ENCODE measurements around the gene SAC3D1.

DNA sequence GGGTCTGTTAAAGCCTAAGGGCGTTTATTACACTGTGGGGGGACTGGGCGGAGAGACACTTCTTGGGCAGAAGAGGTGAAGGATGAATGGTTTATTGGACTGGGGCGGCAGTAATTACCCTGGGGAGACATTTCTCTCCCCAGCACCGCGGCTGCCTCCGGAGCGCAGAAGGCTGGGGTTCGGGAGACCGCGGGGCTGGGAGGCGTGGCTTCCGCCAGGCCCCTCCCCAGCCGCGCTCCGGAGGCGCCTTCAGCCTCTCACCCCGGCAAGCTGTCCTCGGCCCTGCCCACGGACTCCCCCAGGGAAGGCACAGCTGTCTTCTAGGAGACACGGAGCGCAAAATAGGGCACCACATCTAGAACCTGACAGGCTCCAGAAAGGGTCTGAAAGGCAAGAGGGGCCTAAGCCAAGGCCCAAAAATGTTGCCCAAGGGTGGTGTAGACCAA, 47.2 kb downstream of the SLC22A12 start:
- PRO-cap: unidirectional peak, minus-strand start at position 159 of the sequence
- RAMPAGE, long total RNA: no peak

- PRO-cap: bidirectional peak, plus-strand start at chr11:64643215, minus-strand start at chr11:64643119; bidirectional peak, plus-strand start at chr11:64643437, minus-strand start at chr11:64643335; bidirectional peak, plus-strand start at chr11:64643484, minus-strand start at chr11:64643540; unidirectional peak, minus-strand start at chr11:64643712; unidirectional peak, minus-strand start at chr11:64643743
- RAMPAGE, long total RNA: start-site peak on the minus strand at chr11:64643315-64643356, 9 reads
Measured at GRCh38 chr11:64642899-64644259, 52.4 kb downstream of the SLC22A12 start.

DNA sequence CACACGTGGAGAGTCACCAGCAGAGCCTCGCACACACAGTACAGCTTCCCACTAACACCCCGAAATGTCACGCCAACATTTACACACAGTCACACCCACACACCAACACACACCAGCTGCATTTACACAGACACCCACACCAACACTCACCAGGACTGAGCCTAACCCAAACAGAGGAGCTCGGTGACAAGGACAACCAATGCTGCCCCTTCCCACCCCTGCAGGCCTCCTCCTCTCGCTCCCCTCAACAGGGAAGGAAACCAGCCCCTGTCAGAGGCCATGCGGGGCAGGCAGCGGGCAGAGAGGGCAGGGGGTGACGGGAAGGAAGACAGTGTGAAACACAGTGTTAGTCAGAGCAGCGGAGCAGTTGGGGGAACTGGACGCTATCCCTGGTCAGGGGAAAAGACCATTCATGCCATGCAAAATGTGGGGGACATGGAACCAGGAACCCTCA, 47.1 kb downstream of the NRXN2 start:
- PRO-cap: no peak
- RAMPAGE, long total RNA: no peak

DNA sequence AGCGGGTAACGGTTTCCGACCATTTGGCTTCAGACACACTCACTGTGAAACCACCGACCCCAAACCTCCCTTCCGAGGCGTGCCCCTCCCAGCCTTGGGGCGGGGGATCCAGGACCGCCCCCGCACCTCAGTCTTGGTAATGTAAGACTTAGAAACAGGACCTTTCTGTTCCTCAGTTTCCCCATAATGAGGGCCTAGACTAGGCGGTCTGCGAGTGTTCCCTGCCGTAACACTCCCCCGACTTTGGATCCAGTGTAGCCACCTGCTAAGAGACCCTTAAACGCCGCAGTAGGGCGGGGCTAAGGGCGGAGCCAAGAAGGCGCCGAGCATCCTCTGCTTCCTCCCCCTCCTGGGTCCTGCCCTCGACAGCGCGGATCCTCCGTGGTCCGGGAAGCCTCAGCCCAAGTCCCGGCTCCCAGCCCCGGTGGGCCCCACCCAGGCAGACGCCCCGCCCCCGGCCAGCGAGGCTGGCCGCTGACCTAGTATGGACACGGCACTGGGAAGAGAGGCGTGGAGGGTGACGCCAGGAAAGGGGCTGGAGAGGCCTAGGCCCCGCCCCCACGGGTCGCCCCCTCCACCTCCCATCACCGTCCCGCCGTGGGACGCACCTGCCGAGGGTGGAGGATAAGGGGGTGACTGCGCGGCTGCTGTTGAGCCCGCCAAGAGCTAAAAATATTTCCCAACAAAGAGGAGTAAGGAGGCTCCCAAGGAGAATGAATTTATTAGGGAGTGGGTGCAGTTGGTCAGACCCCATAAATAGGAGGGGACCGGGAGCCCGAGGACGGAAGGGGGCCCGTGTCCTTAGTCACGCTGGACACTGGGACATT, 2.0 kb upstream of the RASGRP2 start:
- PRO-cap: bidirectional peak, plus-strand start at position 600 of the sequence, minus-strand start at position 370 of the sequence
- RAMPAGE, long total RNA: no peak

- PRO-cap: no peak
- RAMPAGE, long total RNA: start-site peak on the minus strand at chr11:64751356-64751955, 5 reads
Measured at GRCh38 chr11:64751232-64751914, 7.4 kb upstream of the RASGRP2 start.

GRCh38 chr11:64854214-64855373, 10.1 kb upstream of the CDC42BPG start:
- PRO-cap: no peak
- RAMPAGE, long total RNA: start-site peak on the minus strand at chr11:64854240-64855132, 61 reads

DNA sequence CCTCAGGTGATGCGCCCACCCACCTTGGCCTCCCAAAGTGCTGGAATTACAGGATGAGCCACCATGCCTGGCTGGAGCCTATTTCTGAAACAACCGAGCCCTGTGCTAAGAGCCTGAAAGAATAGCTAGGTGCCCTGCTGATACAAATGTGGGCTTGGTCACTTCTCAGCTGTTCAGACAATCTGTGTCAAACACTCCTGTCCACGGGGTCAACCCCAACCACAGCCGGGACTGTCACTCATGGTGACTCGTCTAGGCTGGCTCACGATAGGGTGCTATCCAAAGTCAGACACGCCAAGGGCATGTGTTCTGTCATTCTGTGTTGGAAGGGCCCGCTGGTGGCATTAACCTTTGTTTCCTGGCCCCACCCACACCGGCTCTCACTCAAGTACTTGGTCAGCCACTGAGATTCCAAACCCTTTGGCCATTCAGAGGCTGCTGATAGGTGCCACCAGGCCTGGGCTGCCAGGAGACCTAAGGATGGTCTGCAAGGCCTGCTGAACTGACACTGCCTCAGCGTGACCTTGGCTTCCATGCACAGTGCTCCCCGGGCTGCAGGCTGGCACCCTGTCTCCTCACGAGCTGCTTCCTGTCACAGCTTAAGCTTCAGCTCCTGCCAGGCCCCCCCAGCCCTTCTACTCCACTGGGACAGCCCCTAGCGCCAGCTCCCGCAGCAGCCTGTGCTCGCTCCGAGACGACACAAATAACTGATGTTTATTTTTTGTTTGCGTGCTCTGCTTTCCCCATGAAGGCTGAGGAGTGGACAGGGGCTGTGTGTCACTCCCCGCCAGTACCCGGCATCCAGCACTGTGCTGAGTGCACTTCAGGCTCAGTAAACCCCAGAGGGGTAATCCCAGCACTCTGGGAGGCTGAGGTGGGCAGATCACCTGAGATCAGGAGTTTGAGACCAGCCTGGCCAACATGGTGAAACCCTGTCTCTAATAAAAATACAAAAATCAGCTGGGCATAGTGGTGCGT, 14.3 kb upstream of the CDC42BPG start:
- PRO-cap: no peak
- RAMPAGE, long total RNA: no peak

DNA sequence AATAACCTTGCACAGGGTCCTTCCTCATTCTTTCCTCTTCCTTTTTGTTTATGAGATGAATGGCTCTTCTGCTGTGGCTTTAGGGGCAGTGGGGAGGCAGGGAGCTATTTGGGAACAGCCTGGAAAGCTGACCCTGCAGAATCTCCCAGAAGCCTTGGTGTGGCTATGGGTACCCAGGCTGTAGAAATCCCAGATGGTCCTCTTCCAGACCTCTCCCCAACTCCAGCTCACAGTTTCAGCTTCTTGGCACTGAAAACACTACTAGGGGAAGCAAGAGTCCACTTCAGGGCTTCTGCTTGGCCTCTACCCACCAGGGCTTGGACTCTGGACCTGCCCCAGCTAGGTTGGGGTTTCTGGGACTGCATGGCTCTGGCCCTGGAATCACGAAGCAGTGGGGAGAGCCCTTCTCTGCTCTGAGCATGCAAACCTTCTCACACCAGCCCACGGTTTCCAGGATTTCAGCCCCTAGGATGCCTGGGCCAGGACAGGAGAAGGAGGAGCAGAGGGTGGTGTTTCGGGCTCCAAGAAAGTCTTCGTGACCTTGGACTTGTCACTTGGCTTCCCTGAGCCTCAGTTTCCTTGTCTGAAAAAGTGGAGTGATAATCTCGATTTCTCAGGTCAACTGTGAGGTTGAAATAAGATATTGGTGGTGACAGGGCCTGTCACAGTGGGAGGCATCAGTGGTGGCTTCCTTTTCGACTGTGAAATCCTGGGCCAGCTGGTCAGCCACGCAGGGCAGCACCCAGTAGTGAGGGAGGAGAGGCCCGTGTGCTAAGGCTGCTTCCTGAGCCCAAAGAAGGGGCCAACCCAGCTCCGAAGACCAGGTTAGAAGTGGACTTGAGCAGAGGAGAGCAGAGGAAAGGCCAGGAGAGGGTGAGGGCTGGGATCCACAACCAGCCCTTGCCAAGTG, 8.2 kb downstream of the BATF2 start:
- PRO-cap: no peak
- RAMPAGE, long total RNA: no peak

DNA sequence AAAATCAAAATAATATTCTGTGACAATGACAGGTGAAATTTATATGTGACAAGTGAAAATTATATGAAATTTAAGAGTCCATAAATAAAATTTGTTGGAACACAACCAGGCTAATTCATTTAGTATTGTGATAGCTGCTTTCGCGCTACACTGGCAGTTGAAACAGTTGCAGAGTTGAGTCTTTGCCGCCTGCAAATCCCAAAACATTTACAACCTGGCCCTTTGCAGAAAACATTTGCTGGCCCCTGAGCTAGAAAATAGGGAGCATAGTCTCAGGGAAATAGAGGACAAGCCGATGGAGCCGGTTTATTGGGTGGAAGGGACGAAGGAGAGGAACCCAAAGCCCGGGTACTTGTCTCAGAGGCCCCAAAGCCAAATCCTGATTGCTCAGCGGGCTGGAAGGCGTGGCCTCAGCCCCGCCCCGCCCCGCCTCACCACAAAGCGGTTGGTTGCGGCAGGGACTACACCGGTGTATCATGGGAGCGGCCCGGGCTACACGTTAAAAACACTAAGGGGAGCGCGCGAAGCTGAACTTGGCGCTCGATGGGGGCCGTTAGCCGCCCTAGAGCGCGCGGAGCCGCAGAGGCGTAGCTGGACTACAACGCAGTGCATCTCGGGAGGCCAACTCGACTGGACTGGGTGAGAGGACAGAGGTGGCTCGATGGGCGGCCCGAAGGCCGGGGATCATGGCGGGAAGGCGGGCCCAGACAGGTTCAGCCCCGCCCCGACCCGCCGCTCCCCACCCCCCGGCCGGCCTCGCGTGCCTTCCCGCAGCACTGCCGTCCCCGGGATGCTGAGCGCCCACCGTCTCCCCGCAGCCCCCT, at the start of gene SAC3D1:
SAC3D1 (plus strand) TSS at position 743 of the 824 bp plus-strand sequence.
- PRO-cap: bidirectional peak, plus-strand start at position 439 of the sequence, minus-strand start at position 377 of the sequence; bidirectional peak, plus-strand start at position 744 of the sequence, minus-strand start at position 628 of the sequence
- RAMPAGE, long total RNA: no peak

- PRO-cap: no peak
- RAMPAGE, long total RNA: no peak
Measured at GRCh38 chr11:65130270-65130469, 4.1 kb downstream of the SYVN1 start.

DNA sequence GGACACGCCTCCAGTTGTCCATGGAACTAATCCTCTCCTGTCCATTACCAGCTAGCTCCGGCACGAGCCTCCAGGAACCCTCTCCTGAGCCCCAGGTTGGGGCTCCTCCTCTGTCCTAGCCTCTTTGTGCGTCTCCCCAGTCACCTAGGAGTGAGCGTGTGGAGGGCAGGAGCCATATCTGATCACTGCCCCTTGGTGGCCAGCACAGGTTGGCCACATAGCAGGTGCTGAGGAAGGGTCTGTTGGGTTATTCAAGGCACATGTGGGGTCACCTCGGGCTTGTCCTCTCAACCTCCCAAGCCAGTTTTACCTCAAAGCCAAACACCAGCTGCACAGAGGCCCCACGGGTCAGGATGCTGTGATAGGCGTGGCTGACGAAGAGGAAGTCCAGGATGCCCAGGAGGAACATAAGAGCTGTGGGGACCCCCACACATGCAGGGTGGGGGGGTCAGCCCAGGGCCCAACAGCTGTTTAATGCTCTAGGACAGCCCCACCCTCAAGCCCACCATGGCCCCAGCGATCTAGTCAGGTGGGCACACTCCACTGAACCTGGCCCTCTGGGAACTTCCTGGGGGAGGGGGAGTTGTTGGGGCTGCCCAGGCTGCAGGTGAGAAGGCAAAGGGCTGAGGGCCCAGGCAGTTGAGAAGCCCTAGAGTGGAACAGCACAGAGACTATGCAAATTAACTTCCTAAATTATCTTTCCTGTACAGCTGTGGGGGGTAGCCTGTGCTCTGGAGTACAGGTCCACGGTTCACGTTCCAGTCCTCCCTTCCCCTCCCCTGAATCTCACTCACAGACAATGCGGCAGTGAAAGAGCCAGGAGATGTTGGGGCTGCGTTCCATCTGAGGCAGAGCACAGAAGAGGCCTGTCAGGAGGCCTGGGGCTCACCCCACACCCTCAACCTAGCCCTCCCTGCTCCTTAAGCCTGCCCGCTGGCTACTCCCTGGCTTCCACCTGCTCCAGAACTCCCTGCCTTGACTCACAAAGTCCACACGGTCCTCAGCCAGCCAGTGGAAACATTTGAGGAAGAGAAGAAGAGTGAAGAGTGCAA, 2.1 kb downstream of the SYVN1 start:
- PRO-cap: no peak
- RAMPAGE, long total RNA: no peak

DNA sequence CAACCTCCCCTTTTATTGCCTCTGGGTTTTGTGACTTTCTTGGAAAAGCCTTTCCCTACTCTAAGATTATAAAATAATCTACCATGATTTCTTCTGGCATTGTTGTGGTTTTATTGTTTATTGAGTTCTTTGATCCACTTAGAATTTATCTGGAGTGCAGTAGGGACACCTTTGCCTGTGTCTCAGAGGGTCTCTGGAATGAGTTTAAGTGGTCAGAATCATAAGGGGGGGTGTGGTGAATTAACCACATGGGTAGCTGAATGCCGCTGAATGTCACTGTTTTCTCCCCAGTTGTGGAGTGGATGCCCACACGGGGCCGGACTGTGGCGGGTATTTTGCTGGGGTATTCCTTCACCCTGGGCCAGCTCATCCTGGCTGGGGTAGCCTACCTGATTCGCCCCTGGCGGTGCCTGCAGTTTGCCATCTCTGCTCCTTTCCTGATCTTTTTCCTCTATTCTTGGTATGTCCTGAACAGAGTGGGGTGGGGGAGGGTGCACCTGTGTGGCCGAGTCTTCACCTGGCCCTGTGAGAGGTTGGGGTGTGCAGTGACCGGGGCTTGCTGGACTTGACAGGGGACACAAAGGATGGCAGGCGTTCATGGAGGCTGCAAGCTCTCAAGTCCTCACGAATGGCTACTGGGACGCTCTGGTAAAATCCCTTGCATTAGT, 39.1 kb downstream of the CAPN1 start:
- PRO-cap: no peak
- RAMPAGE, long total RNA: no peak

DNA sequence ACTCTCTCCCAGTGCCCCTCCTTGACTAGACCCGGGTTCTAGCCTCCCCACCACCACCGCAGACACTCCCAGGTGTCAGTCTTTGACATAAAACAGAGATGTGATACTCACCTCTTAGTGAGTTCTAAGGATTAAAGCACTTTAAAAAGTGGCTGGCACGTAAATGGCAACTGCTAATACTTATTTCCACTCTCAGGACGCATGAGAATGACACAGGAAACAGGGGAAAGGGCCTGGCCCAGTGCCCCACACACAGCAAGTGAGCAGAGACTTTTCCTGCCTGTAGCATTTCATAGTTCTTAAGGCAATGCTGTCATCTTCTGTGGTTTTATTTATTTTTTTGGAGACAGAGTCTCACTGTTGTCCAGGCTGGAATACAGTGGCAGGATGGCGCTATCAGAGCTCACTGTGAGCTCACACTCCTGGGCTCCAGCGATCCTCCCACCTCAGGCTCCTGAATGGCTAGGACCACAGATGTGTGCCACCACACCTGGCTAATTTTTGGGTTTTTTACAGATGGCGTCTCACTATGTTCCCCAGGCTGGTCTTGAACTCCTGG, 2.0 kb upstream of the FRMD8 start:
- PRO-cap: no peak
- RAMPAGE, long total RNA: no peak

- PRO-cap: no peak
- RAMPAGE, long total RNA: no peak
Measured at GRCh38 chr11:65414536-65415159, 28.2 kb downstream of the FRMD8 start.

DNA sequence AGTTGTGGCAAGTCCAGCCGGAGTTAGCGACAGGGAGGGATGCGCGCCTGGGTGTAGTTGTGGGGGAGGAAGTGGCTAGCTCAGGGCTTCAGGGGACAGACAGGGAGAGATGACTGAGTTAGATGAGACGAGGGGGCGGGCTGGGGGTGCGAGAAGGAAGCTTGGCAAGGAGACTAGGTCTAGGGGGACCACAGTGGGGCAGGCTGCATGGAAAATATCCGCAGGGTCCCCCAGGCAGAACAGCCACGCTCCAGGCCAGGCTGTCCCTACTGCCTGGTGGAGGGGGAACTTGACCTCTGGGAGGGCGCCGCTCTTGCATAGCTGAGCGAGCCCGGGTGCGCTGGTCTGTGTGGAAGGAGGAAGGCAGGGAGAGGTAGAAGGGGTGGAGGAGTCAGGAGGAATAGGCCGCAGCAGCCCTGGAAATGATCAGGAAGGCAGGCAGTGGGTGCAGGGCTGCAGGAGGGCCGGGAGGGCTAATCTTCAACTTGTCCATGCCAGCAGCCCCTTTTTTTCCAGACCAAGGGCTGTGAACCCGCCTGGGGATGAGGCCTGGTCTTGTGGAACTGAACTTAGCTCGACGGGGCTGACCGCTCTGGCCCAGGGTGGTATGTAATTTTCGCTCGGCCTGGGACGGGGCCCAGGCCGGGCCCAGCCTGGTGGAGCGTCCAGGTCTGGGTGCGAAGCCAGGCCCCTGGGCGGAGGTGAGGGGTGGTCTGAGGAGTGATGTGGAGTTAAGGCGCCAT, 36.5 kb downstream of the FRMD8 start:
- PRO-cap: bidirectional peak, plus-strand start at position 20 of the sequence, minus-strand start outside the sequence
- RAMPAGE, long total RNA: start-site peak on the plus strand centred at position 388 of the sequence, 727 bp wide, 4,286 reads

GRCh38 chr11:65429511-65429682, 43.0 kb downstream of the FRMD8 start:
- PRO-cap: no peak
- RAMPAGE, long total RNA: no peak

GRCh38 chr11:65436916-65437244, 50.4 kb downstream of the FRMD8 start:
- PRO-cap: no peak
- RAMPAGE, long total RNA: no peak

- PRO-cap: no peak
- RAMPAGE, long total RNA: start-site peak on the plus strand at chr11:65440208-65440480, 1,722 reads
Measured at GRCh38 chr11:65440128-65440461, 53.7 kb downstream of the FRMD8 start.

- PRO-cap: unidirectional peak, plus-strand start at chr11:65445519
- RAMPAGE, long total RNA: no peak
Measured at GRCh38 chr11:65445333-65446194, 59.1 kb downstream of the FRMD8 start.

- PRO-cap: no peak
- RAMPAGE, long total RNA: no peak
Measured at GRCh38 chr11:65477002-65477389, 47.9 kb upstream of the SCYL1 start.

Data from vagina (tissue), 1 donor.